HGPS cell (cell line): ENCODE measurements around the genes TMEM53, KIF2C, BEST4, GPBP1L1 and TMEM69.

- RRBS = no CpG with 5 or more reads among the region's 6 CpGs
Observed at GRCh38 chr1:44217084-44217520, 3.8 kb downstream of the DMAP1 start.

DNA sequence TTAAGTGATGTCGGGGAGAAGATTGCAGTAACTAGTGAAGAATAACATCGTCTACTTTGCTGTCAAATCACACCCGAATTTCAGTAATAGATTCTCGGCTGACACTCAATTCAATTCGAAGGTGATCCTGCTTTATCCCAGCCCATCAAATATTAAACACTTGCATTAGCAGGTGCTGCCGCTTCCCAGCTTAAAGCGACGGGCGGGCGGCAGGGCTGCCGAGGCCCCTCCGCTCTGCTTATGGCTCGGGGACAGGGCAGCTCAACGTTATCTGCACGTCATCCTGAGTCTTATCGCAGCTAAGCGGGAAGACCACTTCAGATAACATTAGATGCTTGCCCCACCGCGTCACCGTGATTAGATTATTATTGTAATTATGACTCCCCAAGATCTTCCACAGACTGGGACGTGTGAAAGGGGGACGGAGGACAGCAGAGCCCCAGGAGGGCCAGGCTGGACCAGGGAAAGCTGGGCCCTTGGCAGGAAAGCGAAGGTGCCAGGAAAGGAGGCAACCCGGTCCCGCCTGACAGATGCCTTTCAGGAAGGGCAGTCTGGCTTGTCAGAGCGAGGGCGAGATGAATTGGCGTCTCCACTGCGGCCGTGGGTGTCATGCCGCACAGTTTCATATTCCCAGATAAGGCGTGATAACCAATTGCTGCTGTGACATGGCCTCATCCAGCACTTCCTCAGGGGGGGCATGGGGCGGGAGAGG lies 36.9 kb downstream of the DMAP1 start:
- RRBS = no CpG with 5 or more reads among the region's 33 CpGs

DNA sequence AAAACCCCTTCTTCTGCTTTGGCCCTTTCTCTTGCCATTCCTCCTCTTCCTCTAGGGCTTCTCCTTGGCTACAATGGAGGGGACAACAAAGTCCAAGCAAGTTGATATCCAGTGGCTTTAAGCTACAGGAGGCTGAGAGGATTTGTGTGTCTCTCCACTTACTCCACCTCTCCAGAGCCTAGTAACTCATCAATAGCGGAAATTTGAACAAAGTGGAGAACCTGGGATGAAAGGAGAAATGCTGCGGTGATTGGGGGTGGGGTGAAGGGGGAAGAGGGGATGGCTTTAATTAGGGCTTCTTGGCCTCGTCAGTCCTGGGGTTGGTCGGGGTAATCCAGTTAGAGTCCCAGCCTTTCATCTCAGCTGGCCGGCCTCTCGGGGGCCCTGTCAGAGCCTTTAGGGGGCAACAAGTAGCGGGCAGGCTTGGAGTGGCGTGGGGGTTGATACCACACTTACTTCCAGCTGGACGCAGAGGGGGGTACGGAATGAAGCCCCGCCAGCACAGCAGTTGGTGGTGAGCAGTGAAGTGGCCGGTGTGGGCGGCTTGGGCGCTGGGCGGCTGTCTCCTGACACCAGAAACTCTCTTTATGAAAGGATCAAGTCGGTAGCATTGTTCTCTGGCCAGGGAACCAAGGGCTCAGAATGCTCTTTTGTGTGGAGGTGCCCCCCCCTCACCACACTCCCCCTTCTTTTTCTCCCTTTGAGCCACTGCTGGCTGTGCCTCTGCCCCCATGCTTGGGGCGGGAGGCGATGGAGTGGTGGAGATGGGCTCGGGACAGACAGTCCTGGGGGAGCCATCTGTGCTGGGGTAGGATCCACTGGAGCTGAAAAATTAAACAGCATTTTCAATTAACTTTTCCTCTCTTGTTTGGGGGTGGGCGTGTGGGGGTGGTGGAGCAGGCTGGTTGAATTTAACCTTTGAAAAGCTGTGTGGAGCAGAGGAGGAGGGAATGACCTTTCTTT lies 102.4 kb downstream of the RNF220 start:
- RRBS = no CpG with 5 or more reads among the region's 20 CpGs

DNA sequence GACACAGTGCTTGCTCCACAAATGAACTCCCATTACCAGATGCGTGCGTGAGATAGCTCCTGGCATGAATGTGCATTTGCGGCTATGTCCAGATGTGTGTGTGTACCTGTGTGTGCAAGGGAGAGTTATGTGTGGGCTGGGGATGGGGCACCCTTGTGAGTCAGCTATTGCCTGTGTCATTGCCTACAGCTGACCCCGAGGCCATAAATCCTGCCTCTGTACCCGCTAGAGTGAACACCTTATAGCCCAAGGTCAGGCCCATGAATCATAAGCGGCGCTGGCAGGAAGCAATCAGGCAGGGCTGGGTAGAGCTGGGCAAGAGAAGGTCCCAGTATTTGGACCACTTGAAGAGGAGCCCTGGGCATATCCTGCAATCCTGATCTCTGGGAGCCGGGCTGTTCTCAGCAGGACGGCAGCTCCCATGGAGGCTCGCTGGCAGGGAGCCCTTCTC lies 86.4 kb downstream of the TMEM53 start:
- RRBS = no CpG with 5 or more reads among the region's 10 CpGs

DNA sequence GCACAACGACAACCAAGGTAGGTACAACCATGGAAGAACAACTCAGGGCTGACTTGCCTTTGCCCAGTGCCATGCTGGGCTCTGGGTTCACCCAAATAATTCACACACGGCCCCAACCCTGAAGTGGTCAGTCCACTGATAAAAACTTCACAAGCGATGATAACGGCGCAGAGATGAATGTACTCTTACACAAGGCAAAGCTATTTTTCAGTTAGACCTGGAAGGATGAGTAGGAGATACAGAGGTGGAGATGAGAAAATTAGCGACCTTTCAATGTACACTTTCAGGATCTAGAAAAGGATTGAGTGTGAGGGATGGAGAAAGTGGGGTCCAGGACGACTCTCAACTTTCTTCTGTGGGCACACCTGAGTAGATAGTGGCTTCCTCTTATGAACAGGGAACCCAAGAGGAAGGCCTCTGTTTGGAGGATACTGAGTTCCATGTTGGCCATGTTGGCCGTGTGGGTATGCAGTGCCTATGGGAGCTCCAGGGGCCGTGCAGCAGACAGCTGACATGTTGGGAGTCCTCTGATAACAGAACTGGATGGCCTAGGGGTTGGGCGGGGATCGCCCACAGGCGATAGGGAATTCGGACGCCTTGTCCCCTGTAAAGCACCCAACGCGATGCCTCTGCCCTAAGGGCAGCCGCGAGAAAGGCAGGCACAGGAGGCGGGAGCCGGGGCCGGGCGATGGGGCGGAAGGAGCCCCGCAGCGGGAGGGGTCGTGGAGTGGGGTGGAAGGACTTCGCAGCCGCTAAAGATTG lies 43.0 kb downstream of the TMEM53 start:
- RRBS = no CpG with 5 or more reads among the region's 28 CpGs

DNA sequence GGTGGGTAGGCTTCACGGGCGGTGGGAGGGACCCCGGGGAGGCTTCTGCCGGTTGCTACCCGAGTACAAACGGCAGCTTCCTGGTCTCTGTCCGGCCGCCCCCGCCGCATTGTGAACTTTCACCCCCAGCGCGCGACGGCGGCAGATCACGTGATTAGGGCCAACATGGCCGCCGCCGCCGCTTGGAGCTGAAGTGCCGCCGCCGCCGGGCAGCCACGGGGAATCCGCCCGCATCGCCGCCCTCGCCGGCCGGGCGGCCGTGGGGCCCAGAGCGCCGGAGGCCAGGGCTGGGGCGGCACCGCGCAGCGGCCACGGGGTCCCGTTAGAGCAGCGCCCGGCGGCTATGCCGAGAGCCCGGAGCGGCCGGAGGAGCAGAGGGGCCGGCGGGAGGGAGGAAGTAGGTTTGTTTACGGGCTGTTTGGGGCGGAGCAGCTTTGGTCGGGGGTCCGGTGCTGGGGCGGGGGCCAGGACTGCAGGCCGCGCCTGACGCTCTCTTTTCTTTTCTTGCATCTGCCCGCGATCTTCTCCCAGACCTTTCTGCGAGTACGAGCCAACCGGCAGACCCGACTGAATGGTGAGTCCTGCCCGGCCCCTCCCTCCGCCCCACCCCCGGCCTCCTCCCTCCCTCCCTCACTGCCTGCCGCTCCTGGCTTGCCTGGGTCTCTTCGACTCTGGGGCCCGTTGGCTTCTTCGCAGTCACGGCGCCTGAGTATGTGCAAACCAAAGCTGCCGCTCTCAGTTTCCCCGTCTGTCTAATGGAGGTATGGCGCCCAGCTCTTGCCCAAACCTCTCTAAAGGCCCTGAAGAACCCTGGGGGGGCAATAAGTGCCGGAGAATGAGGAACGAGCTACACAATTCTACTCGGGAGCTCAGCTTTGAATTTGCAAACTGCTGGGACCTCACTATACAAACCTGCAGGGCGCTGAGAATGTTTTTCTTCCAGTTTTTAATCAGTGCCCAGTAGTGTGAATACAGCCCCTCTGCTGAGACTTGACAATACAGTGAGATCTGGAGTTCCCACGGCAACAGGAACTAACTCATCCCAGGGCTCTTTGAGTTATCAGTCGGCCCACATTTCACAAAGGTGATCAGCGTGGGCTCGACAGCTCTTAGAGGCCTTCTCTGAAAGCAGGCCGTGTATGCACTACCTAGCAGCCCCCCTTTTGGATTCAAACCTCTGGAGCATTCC lies 42.1 kb downstream of the TMEM53 start:
- RRBS = 2% methylated on average over 32 of the region's 86 CpGs

GRCh38 chr1:44649188-44650044 lies 24.9 kb downstream of the TMEM53 start:
- RRBS = no CpG with 5 or more reads among the region's 22 CpGs

- RRBS = 2% methylated on average over 5 of the region's 60 CpGs
Observed at GRCh38 chr1:44673979-44675022, at the start of gene TMEM53. Gene TMEM53, minus strand, starts transcription at chr1:44674481.

- RRBS = 2% methylated on average over 9 of the region's 71 CpGs
Observed at GRCh38 chr1:44739327-44740612, at the start of gene KIF2C. Gene KIF2C, plus strand, starts transcription at chr1:44739837.

DNA sequence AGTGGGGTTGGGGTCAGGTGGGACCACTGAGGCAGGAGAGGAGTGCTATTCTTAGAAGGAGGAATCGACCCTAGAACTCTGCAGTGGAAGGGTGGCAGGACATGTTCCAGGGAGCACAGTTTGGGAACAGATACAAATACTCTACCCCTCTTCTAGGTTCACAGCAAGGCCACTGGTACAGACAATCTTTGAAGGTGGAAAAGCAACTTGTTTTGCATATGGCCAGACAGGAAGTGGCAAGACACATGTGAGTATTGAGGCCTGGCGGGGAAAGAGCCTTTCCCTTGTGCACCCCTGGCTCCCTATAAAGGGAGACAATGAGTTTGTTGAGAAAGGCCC lies 17.7 kb downstream of the KIF2C start:
- RRBS = no CpG with 5 or more reads among the region's 2 CpGs

DNA sequence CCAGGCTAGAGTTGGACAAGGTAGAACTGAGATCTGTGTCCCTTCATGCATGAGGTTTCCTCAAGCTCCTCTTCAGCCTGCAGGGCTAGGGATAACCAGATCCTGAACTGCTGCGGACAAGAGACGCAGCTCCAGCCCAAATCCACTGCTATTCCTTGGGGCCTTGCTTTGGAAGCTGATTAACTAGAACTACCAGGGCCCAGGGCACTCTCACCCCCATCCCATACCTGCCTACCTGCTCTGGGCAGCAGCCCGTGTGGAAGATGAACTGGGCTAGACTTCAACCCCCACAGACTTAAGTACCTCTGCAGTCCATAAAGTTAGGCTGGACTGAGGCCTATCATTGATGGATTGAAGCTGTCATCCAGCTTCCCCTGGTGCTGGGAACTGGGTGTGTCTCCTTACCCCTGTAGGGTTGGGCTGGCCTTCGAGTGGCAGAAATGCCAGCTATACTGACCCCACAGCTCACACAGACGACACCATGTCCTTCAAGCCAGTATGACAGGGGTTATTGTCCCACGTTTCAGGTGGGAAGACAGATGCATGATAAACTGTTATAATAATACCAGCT lies at the start of gene BEST4:
TSS of gene BEST4 (minus strand) at position 270 of the 571 bp plus-strand sequence.
- RRBS = no CpG with 5 or more reads among the region's 6 CpGs

DNA sequence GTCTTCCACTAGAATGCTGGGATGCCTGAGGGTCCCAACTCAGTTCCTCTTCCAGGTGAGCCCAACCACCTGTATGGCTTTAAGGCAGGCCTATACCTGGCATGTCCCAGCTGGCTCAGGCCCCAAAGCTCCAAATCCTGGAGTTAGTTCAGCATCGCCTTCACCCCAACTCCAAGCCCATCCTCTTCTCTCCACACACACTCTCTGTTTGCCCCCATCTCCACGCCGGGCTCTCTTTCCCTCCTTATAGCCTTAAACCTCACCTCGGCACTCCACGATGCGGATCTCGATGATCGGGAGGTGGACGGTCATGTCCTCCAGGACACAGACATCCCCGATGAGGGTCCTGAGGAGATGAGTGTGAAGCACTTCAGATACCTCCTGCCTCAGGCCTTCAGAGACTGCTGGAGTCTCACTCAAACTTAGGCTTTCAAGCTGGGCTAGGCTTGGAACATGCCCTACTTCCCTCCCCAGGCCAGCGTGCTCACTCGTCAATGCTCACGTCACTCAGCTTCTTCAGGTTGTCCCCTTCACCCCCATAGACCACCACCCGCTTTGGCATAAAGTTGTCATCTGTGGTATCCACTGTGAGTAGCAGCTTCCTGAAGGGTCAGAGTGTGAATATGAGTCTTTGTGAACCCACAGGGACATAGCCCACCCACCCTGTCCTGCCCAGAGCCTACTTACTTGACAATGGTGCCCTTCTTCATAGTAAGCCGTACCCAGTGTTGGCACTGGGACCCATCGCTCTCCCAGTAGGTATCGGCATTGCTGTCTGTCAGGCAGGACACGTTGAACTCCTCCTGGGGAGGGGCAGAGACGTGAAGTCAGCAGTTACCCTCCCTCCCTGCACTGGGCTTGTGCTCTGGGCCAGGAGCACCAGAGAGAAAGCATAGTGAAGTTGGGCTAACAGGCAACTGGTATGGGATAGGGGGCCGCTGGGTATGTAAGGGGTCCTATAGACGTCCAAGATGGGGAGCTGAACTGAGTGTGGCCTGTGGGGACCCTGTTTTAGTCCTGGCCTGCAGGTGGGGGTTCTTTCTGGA lies 1.9 kb downstream of the HECTD3 start:
- RRBS = no CpG with 5 or more reads among the region's 21 CpGs

- RRBS = no CpG with 5 or more reads among the region's 7 CpGs
Observed at GRCh38 chr1:45266129-45266828, 59.9 kb upstream of the ZSWIM5 start.

GRCh38 chr1:45509323-45510503 lies 9.6 kb downstream of the MMACHC start:
- RRBS = no CpG with 5 or more reads among the region's 15 CpGs

- RRBS = no CpG with 5 or more reads among the region's 3 CpGs
Observed at GRCh38 chr1:45658039-45658539, 28.2 kb downstream of the GPBP1L1 start.

DNA sequence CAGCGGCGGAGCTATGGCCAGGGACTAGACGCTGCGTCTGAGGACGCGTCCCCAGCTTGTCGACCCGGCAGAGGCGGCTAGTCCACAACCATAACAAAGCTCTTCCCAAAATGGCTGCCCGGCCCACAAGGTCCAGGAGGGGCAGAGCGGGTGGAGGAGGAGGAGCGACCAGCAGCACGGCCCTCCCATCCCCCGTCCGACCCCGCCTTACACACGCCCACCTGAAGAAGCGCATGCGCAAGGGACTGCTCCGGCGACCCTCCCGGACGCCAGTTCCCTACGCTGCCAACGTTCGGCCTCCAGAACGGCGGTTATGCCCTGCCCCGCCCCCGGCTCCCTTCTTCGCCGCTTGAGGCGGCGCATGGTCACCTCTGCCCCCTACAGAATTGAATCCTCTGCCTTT lies at the start of gene GPBP1L1:
TSS of gene GPBP1L1 (minus strand) at position 118 of the 403 bp plus-strand sequence.
- RRBS = 1% methylated on average over 19 of the region's 34 CpGs

DNA sequence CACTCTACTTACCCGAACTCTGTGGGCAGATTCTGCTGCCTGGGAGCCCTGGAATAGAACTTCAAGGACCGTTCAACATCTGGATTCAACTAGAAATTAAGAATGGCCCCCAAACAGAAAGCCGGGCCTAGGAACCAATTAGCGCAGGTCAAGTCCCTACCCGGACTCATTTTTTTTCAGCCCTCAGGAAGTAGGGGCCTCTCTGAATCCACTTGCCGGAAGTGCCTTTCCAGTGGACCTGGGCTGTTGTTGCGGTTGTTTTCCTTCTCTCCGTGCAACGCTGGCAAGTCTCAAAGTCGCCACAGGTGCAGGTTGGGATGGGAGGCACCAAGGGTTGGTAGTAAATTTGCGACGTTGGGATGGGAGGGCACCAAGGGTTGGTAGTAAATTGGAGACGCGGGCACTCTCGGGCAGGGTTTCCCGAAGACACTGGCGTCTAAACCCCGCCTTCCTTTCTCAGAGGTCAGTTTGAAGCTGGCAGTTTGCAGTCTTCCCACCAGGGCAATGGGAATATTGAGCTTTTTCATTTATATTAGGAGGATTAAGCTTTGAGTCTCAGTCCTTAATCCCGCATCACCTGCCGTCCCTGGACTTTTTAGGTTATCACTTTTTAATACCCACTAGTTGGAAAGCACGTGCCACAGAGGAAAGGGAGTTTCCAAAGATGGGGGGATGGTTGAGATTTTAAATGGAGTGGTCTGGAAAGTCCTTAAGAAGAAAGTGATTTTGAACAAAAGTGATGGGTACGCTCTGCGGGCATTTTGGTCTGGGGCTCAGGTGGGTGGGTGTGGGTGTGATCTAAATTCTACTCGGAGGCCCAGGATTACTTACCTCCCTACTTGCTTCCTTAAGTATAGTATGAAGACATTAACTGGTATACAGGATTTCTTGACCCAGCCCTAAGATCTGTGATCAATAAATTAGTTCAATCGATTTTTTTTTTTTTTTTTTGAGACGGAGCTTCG lies at the start of gene TMEM69:
TSS of gene TMEM69 (plus strand) at position 211 of the 965 bp plus-strand sequence.
- RRBS = 6% methylated on average over 4 of the region's 27 CpGs

DNA sequence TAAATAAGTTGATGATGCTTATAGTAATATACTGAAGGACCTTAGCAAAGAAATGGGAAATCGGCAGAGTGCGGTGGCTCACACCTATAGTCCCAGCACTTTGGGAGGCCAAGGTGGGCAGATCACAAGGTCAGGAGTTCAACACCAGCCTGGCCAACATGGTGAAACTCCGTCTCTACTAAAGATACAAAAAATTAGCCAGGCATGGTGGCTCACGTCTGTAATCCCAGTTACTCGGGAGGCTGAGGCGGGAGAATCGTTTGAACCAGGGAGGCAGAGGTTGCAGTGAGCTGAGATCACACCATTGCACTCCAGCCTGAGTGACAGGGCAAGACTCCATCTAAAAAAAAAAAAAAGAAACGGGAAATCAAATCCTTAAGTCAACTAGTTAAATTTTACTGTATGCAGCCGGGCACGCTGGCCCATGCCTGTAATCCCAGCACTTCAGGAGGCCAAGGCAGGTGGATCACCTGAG lies 9.7 kb downstream of the TMEM69 start:
- RRBS = no CpG with 5 or more reads among the region's 10 CpGs

DNA sequence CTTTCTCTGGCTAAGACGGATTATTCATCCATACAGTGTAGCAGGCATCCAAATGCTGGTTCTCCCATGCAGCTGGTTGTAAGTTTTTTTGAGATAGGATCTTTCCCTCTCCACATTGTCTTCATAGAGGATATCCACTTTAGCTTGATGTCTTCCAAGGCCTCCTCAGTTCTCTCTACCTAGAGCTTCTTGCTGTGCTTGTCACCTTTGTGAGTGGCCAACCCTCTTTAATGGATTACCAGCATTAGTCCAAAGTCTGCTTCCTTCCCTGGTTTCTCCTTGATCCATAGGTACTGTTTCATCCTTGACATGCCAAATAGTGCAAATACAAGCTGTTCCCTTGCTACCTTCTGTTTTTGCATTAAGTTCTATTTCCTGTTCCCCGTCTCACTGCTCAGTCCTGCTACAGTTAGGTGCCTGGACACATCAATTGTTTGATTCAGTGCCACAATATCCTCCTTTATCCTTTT lies 19.2 kb downstream of the MAST2 start:
- RRBS = no CpG with 5 or more reads among the region's 2 CpGs

DNA sequence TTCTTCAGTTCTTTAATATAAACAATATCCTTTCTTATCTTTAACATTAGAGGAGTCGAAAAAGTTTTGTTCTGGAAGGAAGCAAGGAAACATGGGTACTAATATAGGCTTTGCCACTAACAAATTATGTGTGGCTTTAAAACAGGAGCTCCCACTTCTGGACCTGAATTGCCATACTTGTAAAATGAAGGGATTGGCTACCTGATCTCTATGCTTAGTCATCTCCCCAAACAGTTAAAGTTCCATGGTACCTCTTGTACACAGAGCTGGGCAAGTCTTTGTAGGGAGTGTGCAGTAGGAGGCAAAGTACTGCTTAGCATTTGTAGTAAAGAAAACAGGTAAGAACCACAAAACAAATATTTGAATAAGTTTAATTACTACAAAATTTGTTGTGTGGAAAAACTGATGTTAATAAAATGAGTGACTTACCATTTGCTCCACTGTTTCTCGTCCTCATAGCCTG lies 81.3 kb downstream of the MAST2 start:
- RRBS = no CpG with 5 or more reads among the region's 2 CpGs